Bile duct (tissue), 1 donor: ENCODE measurements around a stretch of chr1.

DNA sequence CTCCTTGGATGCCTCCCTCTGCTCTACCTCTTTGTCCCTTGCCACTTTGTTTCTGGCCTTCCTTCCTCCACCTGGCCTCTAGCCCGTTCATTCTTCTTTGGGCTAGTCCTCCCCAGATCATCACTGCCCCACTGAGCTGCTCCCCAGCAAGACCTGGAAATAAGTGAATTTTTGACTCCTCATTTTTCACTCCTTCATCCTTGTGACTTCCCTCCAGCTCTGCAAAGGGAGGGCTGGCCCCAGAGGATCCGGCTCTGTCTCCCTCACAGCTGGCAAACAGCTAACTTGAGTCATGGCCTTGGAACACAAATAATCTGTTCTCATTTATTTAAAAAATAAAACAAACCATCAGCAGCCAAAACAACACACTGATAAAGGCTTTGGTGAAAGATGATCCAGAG is 25.7 kb upstream of the VASH2 start:
- PRO-cap = no peak

GRCh38 chr1:213596851-213597240 is 390.9 kb upstream of the PROX1 start:
- PRO-cap = no peak

GRCh38 chr1:213987438-213987912 is 298 bp upstream of the PROX1 start:
- PRO-cap = bidirectional peak, plus-strand start at chr1:213987947, minus-strand start at chr1:213987652

- PRO-cap = no peak
Measured at GRCh38 chr1:214014002-214014652, 26.4 kb downstream of the PROX1 start.

DNA sequence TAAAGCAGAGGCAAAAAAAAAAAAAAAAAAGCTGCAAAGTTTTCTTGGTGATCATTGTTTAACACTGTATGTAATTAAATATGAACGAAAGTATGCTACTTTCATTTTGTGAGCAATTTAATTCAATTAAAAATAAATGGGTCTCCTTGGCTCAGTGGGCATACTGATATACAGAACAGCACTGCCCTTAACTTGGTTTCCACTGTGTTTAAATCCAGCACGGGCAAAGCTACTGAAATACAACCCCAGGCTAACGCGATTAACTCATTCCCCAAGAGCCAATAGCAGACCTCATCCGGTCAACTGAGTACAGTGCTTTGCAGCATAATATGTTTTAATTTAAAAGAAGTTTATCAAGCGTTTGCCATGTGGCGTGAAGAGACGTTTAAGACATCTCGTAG is 118.5 kb downstream of the PROX1 start:
- PRO-cap = no peak

- PRO-cap = no peak
Measured at GRCh38 chr1:214123088-214123501, 135.3 kb downstream of the PROX1 start.

GRCh38 chr1:214446528-214447657 is 104.5 kb downstream of the PTPN14 start:
- PRO-cap = no peak

- PRO-cap = no peak
Measured at GRCh38 chr1:214475976-214476997, 75.1 kb downstream of the PTPN14 start.

GRCh38 chr1:214547513-214547981 is 3.9 kb downstream of the PTPN14 start:
- PRO-cap = no peak

DNA sequence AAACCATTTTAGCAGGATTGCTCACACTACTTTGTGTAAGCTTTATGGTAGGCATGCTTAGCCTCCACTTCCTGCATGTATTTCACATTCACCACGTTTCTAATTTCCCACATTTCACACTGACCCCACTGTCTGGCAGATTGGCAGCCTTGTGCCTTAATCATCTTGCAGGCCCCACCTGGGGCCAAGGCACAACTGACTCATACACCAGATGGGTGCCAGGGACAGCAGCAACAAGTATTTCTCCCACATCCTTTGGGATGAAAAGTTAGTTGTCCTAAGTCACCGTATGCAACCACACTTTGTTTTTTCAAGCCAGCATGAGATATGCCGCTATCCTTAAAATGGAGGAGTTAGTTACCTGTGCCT is 21.2 kb upstream of the CENPF start:
- PRO-cap = no peak

DNA sequence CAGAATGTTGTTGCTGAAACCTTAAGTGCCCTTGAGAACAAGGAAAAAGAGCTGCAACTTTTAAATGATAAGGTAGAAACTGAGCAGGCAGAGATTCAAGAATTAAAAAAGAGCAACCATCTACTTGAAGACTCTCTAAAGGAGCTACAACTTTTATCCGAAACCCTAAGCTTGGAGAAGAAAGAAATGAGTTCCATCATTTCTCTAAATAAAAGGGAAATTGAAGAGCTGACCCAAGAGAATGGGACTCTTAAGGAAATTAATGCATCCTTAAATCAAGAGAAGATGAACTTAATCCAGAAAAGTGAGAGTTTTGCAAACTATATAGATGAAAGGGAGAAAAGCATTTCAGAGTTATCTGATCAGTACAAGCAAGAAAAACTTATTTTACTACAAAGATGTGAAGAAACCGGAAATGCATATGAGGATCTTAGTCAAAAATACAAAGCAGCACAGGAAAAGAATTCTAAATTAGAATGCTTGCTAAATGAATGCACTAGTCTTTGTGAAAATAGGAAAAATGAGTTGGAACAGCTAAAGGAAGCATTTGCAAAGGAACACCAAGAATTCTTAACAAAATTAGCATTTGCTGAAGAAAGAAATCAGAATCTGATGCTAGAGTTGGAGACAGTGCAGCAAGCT is 38.1 kb downstream of the CENPF start:
- PRO-cap = no peak

DNA sequence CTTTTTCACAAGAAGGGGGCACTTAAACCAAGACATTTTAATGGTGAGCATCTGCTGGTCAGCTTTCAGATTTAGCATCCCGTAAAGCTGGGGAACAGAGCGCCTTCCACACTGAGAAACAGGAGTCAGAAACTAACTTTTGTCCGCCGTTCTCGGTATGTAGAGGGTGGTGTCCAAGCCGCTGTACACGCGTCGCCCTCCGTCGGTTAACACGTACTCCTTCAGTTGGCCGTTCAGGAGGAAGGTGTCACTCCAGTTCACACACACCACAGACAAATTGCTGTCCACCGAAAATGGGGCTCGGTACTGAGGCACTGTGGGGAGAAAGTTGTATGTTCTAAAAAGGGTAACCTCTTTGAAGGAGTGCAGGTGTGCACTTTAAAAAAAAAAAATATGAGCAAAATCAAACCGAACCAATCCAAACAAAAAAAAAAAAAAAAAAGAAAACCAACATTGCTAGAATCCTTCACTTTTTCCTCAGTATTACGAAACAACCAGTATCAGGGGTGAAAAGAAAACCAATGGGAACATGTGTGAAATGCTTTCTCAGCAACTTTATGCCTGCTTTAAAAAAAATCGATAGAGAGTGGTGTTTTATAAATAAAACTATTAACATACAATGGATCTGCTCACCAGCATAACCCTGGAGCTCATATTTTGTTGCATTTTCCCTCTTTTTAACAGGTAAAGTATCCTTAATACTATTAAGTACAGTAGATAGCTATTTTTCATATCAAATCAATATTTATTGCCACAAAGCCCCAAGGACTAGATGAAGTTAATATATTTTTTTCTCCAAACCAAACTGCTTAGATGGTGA is 73.5 kb downstream of the KCTD3 start:
- PRO-cap = no peak

- PRO-cap = bidirectional peak, plus-strand start at chr1:216600863, minus-strand start at chr1:216600807; bidirectional peak, plus-strand start at chr1:216601412, minus-strand start at chr1:216601298
Measured at GRCh38 chr1:216600491-216601627, 122.4 kb downstream of the ESRRG start.

- PRO-cap = no peak
Measured at GRCh38 chr1:217078066-217078879, 355.0 kb upstream of the ESRRG start.

GRCh38 chr1:218463190-218464015 is 118.3 kb downstream of the TGFB2 start:
- PRO-cap = unidirectional peak, plus-strand start at chr1:218463762

- PRO-cap = no peak
Measured at GRCh38 chr1:219173256-219173584, 458 bp upstream of the LYPLAL1 start.

- PRO-cap = no peak
Measured at GRCh38 chr1:219834509-219834903, 93.9 kb downstream of the SLC30A10 start.

- PRO-cap = no peak
Measured at GRCh38 chr1:219839021-219839467, 89.3 kb downstream of the SLC30A10 start.

GRCh38 chr1:220559026-220559860 is 31.3 kb downstream of the MARK1 start:
- PRO-cap = no peak

GRCh38 chr1:220706357-220706938 is 16.3 kb downstream of the C1orf115 start:
- PRO-cap = no peak